GM23248 (cell line): ENCODE data around the genes VGLL4, TIMP4 and PPARG.

GRCh38 chr3:10022482-10023096, 3.6 kb upstream of the FANCD2 start:
- RAMPAGE, long total RNA: no peak

DNA sequence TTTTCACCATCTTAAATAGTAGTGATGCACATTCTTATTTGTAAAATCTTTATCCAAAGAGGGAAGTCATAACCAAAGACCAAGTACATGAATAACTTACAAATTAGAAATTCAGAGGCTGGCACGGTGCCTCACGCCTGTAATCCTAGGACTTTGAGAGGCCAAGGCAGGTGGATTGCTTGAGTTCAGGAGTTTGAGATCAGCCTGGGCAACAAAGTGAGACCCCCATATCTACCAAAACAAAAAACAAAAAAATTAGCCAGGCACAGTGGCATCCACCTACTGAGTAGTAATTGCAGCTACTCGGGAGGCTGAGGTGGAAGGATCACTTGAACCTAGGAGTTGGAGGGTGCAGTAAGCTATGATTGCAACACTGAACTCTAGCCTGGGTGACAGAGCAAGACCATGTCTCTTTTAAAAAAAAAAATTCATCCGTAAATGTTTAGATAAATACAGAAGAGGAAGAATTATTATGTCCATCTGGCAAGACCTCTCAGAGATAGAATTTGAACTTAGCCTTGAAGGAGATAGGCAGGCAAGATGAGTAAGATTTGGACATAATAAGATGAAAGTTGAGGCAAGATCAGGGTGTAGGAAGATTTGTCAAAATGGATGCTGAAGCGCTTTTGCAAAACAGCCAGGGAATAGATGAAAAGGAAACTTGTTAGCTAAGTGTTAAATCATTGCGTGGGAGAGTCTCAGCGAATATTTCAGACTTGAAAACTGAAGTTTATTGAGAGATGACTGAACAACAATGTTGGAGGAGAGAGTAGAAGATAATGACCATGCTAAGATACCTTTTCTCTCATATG, 7.0 kb downstream of the BRK1 start:
- RAMPAGE, long total RNA: no peak

DNA sequence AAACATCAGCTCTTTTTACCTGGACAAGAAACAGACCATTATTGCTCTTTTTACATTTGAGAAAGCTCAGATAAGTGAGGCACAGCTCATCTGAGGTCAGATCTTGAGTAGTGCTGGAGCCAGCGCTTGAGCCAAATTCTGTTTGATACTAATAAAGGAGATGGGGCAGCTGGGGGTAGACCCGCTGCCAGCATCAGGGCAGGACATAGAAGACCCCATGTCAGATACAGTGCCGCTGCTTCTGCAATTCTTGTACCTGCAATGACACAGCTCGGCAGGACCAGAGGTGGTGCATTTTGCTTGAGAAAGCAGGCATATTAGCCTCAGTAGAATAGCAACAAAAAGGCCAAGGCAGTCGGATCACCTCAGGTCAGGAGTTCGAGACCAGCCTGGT, 39.4 kb downstream of the IRAK2 start:
- RAMPAGE, long total RNA: no peak

DNA sequence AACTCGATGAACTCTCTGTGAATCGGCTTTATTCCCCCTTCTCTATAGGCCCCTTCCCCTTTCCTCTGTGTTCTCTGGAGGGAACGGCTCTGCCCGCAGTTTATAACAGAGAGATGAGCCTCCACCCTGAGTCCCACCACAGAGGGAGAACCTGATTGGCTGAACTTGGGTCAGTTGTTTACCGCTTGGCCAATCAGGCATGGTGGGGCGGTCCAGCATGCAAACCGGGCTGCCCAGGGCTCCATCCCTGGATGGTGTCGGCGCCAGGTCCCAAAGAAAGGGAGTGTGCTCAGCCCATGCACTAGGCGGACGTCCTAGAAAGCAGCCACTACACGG, 13.4 kb upstream of the TATDN2 start:
- RAMPAGE, long total RNA: no peak

DNA sequence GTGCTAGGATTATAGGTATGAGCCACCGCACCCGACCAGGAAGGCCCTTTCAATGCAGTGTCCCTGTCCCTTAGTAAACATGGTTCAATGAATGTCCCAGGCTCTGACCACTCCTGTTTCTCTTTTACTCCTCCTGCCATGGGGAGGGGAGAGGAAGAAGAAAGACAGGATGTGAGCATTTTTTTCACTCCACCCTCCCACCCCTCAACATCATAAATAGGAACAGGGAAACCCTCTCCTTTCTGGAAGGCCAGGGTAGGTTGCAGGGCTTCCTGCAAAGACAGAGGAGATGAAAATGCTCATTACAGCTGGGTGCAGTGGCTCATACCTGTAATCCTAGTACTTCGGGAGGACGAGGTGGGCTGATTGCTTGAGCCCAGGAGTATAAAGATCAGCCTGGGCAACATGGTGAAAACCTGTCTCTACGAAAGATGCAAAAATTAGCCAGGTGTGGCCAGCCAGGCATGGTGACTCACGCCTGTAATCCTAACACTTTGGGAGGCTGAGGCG, 7.4 kb upstream of the TATDN2 start:
- RAMPAGE, long total RNA: no peak

- RAMPAGE, long total RNA: no peak
Observed at GRCh38 chr3:10994362-10994808, 1.8 kb downstream of the SLC6A1 start.

DNA sequence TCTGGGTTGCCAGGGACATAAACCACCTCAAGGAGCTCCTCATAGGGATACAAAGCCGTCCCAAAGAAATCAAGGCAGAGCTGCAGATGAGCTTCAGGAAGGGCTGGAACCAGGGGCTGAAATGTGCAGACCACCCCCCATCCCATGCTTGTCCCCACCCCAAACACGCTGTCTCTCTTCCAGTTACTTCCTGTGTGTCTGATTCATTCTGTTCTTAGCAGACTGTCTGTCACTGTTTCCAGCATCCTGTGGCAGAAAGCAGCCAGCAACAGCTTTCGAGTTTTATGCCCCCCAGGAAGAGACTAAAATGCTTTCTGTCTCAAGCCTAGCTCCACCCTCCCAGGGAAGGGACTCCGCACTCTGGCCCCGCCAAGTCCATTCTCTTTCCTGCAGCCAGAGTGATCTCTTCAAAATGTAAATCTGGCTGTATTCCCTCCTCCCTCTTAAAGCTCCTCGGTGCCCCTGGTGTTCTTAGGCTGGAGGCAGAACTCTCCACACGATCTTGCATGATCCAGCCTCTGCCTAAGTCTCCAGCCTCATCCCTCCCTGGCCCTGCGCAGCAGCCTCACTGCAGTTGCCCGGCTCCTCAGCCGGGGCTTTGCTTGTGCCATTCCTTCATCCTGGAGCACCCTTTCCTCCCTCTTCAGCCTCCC, 41.5 kb downstream of the HRH1 start:
- RAMPAGE, long total RNA: no peak

DNA sequence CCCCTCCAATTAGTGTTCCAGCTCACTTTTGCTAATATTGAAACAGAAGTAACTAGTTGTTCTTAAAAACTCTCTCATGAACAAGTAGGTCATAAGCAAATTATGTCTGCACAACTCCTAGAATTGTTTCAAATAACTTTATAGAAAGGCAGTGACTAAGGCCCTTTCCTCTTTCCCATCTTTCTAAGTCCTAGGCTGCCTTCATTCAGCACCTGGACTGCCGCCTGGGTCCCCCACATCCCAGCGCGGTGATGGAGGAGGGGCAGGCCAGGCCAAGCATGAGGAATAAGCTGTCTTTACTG, 17.9 kb downstream of the ATG7 start:
- RAMPAGE, long total RNA: no peak

GRCh38 chr3:11568115-11569299, 75.2 kb downstream of the VGLL4 start:
- RAMPAGE, long total RNA: no peak

DNA sequence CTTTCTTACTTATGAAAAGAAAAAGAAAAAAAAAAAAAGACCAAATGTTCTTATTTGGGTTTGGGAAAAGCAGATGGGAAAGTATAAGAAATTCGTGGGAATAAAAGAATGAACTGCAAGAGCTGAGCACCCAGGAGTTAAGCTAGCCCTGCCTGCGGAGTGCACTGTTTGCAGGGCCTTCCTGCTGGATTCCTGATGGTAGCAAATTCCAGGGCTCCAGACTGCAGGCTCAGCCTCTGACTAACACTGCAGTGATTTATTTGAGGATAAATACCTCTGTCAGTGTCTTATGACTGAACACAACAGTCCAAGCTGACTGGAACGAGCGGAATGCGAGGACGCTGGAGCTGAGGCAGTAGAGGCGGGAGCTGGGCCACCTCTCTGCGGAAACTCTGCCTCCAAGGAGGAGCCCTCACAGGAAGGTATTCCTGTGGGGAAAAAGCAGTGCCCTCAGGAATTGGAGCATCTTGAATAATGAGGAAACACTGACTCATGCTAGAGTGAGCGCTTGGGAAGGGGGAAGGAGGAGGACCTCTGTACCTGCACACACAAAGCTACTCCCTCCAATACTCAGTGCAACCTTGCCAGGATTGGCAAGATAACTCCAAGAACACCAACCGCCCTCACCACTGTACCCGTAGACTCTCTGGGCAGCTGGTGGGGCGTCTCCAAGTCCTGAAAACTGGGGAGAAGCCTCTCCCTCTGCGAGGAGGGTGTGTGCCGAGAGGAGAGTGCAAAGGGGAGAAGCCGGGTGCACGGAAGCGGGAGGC, 43.2 kb downstream of the VGLL4 start:
- RAMPAGE, long total RNA: no peak

- RAMPAGE, long total RNA: no peak
Observed at GRCh38 chr3:11613681-11614204, 30.0 kb downstream of the VGLL4 start.

- RAMPAGE, long total RNA: no peak
Observed at GRCh38 chr3:11625790-11625994, 18.0 kb downstream of the VGLL4 start.

- RAMPAGE, long total RNA: start-site peak on the minus strand at chr3:11643885-11643924, 30 and 28 reads in 2 replicates
Observed at GRCh38 chr3:11643218-11644351, at the start of gene VGLL4. Gene VGLL4, minus strand, starts transcription at chr3:11643915.

DNA sequence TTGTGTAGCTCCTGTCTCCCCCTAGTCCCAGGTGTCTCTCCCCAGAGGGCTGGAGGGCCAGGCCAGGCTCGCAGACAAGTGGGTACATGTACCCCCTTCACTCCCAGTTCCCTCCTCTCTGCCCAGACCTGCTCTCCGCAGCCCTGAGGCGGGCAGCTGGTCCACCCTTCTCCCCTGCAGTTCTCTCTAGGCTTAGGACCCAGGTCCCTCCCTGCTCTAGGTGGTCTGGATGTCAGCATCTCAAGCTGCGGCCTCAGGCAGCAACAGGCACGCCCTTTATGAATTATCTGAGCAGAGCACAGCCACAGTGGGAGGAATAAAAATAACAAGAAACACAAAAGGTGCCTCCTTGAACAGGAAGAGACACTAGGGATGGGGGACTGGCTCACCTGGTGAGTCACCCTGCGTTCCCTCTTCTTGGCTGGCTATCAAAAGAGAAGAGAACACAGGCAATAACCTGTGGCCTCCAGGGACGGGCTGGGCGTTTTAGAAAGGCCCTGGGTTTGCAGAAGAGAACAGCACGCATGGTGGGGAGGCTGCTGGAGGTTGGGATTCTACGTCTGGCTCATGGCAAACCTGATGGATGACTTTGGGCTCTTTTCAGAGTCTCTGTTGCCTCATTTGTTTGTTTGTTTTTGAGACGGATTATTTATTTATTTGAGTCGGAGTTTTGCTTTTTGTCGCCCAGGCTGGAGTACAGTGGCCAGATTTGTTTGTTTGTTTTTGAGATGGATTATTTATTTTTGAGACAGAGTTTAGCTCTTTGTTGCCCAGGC, 75.6 kb downstream of the TAMM41 start:
- RAMPAGE, long total RNA: no peak

GRCh38 chr3:12158080-12159176, at the start of gene TIMP4:
Gene TIMP4, minus strand, starts transcription at chr3:12158912.
- RAMPAGE, long total RNA: no peak

DNA sequence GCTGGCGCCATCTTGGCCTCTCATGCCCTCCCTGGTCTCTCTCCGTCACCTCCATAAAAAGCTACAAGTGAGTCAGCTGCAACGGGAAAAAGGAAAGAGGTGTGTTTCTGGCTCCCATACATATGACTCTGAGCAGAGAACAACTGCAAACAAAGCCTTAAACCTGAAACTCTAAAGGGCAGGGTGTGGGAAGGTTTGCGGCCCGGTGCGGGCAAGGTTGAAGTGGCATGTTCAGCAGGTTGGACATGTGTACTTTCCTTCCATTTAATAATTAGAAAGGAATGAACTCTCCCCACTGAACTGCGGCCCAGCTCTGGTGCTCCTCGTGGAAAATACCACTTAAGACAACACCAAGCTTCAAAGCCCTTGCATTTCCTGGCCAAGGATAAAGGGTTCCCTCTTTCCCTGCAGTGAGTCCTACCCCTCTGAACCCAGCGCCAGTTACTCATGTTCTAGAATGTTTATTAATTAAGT, 58.9 kb upstream of the PPARG start:
- RAMPAGE, long total RNA: no peak

DNA sequence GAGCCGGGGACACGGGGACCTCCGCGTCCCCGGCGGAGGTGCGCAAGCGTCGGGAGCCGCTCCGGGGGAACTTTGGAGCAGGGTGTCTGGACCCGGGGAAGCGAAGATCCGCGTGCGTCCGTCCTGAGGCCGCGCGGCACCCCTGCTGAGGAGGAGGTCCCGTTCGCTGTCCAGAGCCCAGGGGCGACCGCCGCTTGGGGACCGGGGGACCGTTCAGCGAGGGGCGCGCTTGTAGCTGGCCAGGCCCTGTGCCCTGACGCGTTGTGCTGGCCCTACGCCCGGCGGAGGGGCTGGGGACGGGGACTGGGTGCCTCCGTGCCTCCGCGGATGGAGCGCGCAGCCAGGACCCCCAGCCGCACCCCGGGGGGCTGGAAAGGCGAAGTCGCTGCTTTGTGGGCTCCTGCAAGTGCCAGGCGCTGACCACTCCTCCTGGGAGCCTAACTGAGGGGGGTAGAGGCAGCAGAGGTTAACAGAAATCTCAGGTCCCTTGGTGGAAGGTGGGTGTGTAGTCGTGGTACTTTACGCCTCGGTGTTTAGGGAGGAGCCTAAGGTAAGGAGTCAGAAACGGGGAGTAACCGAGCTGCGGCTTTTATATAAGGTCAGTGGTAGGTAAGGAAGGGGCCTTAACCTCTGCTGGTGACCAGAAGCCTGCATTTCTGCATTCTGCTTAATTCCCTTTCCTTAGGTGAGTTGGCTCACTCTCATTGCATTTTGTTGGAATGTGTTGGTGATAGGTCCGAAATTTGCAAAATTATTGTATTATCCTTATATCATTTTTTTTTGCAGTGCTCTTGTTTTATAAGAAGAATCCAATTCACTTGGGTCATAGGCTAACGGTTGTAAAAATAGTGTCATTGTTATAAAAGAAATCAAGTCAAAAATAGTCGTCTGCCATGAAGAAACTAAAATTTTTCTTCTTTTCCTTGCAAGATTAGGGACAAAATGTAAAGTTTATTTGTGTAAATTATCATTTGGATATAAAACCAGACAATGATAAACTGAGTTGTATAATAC, at the start of gene PPARG:
PPARG (plus strand) TSS at position 621 of the 1,014 bp plus-strand sequence.
- RAMPAGE, long total RNA: no peak

GRCh38 chr3:12316357-12316659, 27.4 kb downstream of the PPARG start:
- RAMPAGE, long total RNA: no peak

- RAMPAGE, long total RNA: no peak
Observed at GRCh38 chr3:12430519-12431108, 53.7 kb upstream of the TSEN2 start.

DNA sequence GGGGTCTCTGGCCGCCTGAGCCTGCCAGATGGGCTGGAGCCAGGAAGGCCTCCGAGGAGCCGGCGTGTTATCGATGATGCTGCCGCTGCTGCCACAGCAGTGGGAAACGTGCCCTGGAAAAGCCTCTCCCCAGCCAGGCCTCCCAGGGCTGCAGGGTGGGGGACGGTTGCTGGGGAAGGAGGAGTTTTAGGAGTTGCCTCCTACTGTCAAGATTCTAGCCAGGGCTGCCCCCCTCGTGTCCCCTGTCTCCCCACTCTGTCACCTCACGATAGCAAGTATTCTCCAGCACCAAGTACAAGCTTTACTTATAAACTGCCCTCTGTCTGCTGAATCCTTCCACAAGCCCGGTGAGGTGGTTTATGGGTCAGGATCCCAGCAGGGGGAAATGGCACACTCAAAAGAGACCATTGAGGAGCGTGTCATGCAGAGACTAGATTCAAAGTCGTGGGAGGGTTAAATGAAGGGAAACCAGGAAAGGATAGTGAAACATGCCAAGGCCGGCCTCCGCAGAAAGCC, 43.1 kb upstream of the TSEN2 start:
- RAMPAGE, long total RNA: no peak